Jejunum (tissue), 1 donor: ENCODE measurements around the genes NME3 and HAGH.

GRCh38 chr16:1309809-1310814 lies 676 bp downstream of the UBE2I start:
- PRO-cap, result unidirectional peak, minus-strand start at chr16:1310098

DNA sequence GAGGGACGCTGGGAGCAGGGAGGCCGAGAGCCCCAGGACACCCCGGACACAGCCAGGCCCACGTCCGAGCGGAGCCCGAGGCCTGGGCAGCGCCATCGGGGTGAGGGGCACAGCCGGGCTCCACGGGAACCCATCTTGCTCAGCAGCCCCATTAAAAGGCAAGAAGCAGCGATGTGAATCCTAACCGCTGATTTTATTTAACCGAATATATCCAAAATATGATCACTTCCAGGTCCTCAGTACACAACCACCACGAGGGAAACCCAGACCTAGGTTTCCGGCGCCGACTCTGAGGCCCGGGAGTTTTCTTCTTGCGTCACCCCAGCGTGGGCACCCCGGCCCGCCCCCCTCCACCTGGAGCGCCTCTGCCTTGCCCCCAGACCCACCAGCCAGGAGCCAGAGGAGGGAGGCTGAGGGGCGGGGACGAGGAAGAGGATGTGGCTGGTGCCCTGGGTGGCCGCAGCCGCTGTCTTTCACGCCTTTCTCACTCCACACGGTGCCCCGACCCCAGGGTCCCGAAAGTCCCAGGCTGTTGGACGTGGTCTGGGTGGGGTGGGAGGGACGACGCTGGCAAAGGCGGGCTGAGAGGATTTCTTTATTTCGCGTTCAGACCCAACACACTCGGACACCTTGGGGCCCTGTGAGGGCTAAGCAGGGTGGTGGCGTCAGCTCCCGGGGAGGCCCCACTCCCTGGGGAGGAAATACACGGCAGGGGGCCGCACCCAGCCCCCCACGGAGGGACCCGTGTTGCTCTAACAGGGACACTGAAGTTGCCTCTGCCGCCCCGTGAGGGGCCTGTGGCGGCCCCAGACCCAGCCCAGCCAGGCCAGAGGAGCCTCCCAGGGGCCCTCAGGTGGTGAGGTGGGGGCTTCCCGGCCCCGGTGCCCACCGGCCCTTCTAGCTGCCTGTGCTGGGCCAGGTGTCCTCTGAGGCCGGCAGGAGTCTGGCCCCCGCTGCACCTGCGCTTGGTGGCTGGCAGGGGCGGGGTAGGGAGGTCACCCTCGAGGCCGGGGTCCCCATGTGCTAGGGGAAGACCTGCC lies 725 bp upstream of the CCDC154 start:
- PRO-cap, result no peak

DNA sequence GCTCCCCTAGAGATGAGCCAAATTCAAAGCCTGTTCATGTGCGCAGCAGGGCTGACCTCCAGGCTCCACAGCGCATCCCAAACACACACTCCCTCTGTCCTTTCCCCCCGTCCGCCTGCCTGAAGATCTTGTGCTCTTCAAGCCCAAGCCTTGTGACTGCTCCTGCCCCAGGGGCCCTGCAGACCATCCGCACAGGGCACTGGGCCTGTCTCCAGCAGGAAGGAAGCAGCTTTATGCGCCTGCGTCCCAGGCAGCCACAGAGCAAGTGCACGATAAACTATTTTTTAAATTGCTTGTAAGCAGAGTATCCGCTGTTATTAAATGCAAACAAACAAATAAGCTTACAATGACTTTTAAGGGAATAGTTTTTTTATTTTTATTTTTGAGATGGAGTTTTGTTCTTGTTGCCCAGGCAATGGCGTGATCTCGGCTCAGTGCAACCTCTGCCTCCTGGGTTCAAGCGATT lies 2.9 kb downstream of the CLCN7 start:
- PRO-cap, result no peak

GRCh38 chr16:1646071-1646688 lies 31.9 kb upstream of the JPT2 start:
- PRO-cap, result no peak

DNA sequence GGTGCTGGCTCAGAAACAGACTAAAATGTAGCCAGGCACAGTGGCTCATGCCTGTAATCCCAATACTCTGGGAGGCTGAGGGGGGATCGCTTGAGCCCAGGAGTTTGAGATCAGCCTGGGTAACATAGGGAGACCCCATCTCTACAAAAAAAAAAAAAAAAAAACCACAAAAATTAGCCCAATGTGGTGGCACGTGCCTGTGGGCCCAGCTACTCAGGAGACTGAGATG lies 13.4 kb downstream of the MAPK8IP3 start:
- PRO-cap, result no peak

- PRO-cap, result bidirectional peak, plus-strand start at chr16:1771599, minus-strand start at chr16:1771534
These were observed at the start of gene NME3 for GRCh38 chr16:1771050-1772017. Gene NME3, minus strand, starts transcription at chr16:1771543.

- PRO-cap, result no peak
These were observed 2.8 kb upstream of the MRPS34 start for GRCh38 chr16:1775723-1776113.

- PRO-cap, result bidirectional peak, plus-strand start at chr16:1826460, minus-strand start at chr16:1826319; bidirectional peak, plus-strand start at chr16:1826968, minus-strand start at chr16:1826807
These were observed at the start of gene HAGH for GRCh38 chr16:1826016-1827030. Gene HAGH, minus strand, starts transcription at chr16:1826825.

GRCh38 chr16:1963577-1963771 lies 1.2 kb downstream of the RPS2 start:
- PRO-cap, result no peak

DNA sequence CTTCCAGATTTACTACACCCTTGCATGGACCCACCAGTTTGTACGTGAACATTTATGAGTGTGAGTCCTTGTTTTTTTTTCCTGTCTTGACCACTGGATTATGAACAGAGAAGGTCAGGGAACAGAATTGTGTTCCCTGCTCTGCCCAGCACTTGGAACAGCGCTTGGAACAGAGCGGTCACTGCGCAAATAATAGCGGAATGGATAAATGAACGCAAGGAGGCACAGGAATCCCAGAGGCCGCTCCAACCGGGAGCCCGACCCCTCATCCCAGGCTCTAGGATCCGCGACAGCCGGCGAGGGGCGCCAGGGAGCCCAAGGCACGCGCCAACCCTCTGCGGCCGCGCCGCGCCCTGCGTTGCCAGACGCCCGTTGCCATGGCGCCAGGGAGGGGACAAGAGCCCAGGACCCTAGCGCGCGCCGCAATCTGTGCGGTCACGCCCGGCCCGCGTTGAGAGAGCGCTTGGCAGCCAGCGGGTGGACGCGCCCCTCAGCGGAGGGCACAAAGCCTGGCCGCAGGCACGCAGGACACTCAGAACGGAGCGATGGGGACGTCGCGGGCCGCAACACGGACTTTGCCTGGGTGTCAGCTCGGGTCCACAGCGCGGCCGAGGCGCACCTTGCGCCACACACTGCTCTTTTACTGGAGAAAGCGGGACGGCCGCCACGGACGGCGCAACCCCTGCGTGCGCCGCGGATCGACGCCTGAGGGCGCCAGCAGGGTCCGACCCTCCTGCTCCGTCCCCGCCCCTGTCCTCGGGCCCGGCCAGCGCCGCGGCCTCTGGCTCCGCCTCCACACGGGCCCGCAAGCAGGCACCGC lies 532 bp upstream of the GFER start:
- PRO-cap, result bidirectional peak, plus-strand start at position 454 of the sequence, minus-strand start at position 427 of the sequence; bidirectional peak, plus-strand start at position 644 of the sequence, minus-strand start at position 631 of the sequence; bidirectional peak, plus-strand start outside the sequence, minus-strand start at position 783 of the sequence

- PRO-cap, result no peak
These were observed 2.4 kb downstream of the GFER start for GRCh38 chr16:1985956-1987196.

DNA sequence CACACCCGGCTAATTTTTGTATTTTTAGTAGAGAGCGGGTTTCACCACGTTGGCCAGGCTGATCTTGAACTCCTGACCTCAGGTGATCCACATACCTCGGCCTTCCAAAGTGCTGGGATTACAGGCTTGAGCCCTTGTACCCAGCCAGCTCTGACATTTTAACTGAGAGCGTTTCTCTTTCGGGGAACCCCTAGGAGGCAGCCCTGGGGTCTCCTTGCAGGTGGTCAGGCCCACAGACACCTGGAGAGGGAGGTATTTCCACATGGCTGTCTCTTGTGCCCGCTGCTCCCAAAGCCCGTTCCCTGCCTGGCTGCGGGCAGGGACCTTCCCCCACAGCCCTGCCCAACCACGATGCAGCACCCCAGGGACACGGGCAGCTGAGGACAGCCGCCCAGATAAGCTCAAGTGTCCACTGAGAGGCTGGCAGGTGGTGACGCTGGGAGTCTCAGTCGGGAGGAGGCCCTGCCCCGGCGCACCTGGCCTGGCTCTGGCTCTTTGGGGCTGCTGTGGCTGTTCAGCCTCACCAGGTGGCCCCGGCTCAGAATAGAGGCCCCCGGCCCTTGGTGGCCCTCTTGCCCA lies 5.6 kb downstream of the NTHL1 start:
- PRO-cap, result no peak

- PRO-cap, result no peak
These were observed 7.0 kb downstream of the TSC2 start for GRCh38 chr16:2054686-2055247.

GRCh38 chr16:2087904-2088867 lies 40.4 kb downstream of the TSC2 start:
- PRO-cap, result no peak

GRCh38 chr16:2121455-2121769 lies 14.3 kb downstream of the PKD1 start:
- PRO-cap, result no peak

DNA sequence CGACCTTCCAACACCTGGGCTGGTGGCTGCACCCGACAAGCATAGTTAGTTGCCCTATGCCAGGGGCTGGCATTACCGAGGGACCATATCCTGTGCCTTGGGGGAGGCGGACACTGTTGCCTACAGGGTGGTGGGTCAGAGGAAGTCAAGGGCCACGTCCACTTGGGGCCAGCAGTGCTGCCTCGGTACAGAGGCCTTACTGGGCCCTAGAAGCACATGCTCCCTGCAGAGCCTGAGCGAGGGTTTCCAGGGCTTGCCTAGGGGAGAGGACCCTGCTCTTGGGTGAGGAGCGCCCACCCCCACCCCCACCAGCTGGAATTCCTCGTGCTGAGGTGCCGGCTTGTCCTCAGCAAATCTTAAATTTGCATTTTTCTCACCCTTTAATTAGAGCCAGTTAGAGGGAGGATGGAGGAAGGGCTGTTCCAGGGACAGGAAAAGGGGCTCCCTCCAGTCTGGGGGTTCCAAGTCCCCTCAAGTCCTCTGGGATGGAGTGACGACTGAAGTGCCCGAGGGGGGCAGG lies 1.8 kb downstream of the RAB26 start:
- PRO-cap, result no peak

DNA sequence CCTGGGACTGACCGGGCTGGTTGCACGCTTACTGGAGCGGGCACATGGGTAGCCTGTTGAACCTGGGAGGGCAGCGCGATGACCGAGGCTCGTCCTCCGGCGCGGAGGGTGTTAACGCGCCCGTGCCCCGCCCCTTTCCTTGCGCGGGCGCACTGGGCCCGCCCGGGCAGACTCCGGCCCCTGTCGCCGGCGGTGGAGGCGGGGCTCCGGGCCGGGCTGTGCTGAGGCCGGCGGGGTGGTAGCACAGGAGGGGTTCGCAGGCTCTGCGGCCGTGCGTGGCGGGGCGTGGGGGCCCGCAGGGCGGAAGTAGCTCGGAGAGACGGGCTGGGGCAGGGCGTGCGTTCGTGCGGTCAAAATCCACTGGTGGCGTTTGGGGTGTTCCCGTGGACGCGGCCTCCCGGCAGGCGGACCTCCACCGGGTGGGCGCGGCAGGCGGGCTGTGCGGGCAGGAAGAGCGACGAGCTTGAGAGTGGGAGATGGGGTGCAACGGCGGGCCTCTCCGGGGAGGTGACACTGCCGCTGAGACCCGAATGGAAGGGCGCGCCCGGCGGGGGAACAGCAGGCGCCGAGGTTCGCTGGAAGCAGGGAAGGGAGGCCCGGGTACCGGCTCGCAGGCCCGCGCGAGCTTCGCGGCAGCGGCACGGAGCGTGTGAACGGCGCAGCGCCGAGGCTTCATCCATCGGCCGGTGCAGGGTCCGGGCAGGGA lies 501 bp upstream of the RNPS1 start:
- PRO-cap, result bidirectional peak, plus-strand start at position 221 of the sequence, minus-strand start at position 110 of the sequence; unidirectional peak, minus-strand start at position 677 of the sequence

- PRO-cap, result no peak
These were observed 2.6 kb downstream of the ABCA3 start for GRCh38 chr16:2337908-2338323.

DNA sequence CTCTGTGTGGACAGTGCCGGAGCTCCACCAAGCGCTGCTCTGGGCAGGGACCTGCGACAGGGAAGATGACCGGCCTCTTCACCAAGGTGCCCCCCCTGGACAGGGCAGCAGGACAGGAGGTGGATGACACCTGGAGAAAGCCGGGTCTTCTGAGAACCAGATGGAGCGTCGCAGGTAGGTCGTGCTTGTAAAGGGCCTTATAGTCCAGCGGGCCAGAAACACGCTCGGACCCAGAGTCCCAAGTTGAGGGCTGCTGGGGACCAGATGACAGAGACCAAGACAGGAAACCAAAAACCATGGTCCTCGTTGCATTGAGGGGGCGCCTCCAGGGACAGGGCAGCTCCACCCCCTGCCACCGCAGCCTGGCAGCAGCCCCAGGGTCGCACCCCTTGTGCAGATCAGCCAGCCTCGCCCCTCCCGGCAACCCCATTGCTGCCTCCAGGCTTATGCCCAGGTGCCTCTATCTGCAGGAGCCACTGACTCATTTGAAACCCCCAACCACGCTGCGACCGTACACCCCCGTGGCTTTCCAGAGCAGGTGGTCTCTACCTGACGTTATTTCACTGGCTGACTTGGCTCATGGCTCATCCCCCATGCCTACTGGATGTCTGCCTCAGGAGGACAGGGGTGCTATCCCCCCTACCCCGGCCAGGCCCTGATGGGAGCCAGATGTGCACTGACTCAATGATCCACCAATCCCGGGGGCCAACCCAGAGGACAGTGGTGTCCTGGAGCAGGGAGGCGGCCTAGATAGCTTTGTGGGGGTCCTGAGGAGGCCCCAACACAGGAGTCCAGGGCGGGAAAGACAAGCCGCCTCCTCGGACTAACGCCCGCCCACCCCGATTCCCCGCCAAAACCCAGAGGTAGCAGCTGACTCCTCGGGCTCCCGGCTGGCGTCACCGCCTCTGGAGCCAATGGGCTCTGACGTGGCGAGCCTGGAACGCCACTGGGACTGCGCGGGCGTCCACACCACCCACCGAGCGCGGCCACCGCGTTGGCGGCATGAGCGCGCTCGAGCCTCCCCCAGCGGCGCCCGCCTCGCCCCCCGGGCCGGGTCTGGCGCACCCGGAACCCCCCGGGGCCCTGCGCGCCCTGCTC lies 3.9 kb upstream of the NTN3 start:
- PRO-cap, result unidirectional peak, plus-strand start at position 946 of the sequence

- PRO-cap, result no peak
These were observed 1.3 kb downstream of the NTN3 start for GRCh38 chr16:2472030-2473238.